Metastatic Liver Carcinoma in the Adrenal Gland (tissue), 2 donors: ENCODE results near the genes TPGS1, PALM and MISP.

GRCh38 chr19:281060-281631 lies 10.1 kb downstream of the PLPP2 start:
- PRO-cap, 2 experiments, result no peak in any of the 2 experiments

GRCh38 chr19:427747-428133 lies 18.8 kb upstream of the C2CD4C start:
- PRO-cap, 2 experiments, result no peak in any of the 2 experiments

DNA sequence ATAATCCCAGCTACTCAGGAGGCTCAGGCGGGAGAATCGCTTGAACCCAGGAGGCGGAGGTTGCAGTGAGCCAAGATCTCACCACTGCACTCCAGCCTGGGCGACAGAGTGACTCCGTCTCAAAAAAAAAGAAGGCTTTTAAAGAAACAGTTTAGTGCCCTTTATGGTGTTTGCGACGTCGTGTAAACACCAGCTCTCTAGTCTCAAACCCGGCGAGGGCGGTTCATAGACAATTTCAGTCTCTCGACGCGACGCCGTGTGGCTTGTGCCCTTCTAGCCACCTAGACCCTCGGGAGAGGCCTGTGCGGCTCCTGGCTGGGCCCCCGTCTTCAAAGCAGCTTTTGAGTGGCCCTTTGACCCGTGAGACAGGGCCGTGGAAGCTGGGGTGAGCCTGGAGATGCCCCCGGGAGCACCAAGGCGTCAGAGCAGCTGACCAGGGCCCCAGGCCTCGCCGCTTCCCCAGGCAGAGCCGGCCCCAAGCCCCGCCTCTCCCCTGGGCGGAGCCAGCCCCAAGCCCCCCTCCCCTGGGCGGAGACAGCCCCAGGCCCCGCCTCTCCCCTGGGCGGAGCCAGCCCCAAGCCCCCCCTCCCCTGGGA lies 5.0 kb upstream of the MADCAM1 start:
- PRO-cap, 2 experiments, result peak in 2 of 2 experiments; most common minus-strand start position 431 of the sequence (in 2)

GRCh38 chr19:507344-508077 lies at the start of gene TPGS1:
Gene TPGS1 (plus strand): TSS chr19:507497.
- PRO-cap, 2 experiments, result peak in 2 of 2 experiments; most common plus-strand start chr19:507500 (in 2); most common minus-strand start chr19:507889 (in 1)

DNA sequence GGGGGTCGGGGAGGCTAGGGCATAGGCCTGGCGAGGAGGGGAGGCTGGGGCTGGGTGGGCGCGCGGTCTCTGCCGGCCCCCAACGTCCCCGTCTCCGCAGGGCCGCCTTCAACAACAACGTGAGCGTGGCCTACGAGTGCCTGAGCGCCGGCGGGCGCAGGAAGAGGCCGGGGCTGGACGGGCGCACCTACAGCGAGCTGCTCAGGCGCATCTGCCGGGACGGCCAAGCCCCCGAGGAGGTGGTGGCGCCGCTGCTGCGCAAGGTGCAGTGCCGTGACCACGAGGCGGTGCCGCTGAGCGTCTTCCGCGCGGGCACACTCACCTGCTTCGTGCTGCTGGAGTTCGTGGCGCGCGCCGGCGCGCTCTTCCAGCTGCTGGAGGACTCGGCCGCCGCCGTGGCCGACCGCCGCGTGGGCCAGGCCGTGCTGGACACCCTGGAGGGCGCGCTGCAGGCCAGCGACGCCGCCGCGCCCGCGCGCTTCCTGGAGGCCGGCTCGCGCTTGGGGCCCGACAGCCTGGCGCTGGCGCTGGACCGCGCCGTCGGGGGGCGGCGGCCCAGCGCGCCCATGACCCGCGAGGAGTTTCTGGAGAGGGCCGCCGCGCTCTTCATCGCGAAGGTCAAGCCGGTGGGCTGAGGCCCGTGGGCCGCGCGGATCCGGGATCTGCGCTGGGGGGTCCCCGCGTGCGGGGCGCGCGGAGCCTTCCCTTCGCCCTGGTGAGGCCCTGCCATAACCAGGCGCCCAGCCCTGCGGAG lies 11.7 kb downstream of the TPGS1 start:
- PRO-cap, 2 experiments, result no peak in any of the 2 experiments

GRCh38 chr19:679300-680196 lies 3.4 kb downstream of the FSTL3 start:
- PRO-cap, 2 experiments, result peak in 2 of 2 experiments; most common plus-strand start chr19:679929 (in 2); most common minus-strand start chr19:679818 (in 1)

GRCh38 chr19:708492-709634 lies at the start of gene PALM:
Gene PALM (plus strand): TSS chr19:708935.
- PRO-cap, 2 experiments, result no peak in any of the 2 experiments

DNA sequence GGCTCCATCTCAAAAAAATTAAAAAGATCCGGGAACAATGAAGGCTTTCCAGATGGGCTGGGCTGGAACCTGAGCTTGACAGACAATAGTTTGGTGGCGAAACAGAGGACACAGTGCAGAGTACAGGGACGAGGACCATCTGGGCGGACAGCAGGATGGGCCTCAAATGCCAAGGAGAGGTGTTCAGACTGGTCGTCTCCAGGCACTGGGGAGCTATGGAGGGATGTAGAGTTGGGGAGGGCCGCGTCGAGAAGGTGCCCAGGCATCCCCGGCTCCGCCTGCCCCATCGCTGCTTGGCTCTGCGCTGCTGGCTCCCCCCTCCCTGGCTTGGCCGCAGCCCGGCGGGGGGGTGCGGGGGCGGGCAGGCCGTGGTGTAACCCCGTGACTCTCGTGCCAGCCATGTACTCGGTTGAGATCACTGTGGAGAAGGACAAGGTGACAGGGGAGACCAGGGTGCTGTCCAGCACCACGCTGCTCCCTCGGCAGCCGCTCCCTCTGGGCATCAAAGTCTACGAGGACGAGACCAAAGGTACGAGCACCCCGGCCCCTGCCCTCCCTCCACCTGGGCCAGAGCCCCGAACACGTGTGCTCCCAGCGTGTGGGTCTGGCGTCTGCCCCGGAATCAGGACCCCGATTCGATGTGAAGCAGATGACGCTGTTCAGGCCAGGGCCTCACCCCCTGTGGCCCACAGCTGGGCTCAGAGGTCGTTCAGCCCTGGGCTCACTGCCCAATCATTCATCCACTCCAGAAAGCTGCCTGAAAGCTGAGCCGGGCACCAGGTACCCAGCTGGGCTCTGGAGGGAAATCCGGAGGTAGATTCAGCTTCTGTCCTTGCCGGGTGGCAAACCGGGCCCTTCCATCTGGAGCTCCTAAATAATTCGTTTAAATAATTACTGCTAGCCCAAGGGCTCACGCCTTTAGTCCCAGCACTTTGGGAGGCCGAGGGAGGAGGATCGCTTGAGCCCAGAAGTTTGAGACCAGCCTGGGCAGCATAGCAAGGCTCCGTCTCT lies 10.7 kb upstream of the MISP start:
- PRO-cap, 2 experiments, result peak in 2 of 2 experiments; most common plus-strand start position 118 of the sequence (in 2); most common minus-strand start position 301 of the sequence (in 1)

DNA sequence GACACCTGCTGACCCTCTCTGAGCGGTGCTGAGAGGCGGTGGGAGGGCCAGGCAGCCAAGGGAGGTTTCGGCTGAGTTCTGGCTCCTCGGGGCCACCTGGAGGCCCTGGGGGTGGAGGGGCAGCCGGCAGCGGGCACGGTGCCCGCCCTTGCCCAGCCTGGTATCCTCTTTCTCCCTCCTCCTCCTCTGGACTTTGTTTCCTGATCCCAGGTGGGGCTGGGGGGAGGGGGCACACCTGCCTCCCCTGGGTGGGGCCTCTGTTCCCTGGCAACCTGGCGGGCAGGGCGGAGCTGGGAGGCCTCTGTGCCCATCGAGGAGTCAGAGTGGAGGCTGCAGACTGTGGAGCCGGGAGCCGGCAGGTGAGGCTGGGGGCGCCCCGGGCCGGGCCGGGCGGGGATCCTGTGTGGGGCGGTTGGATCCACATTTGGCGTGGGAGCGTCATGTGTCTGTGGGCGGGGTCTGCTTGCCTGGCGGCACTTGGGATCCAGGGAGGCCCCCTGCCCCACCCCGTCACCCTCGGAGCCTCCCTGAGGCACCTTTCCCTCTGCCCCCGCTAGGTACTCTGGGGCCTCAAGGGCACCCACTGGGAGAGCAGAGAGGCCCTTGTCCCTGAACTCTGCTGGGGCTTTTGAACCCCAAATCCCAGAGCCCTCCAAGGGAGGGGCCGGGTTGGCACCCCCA lies at the start of gene MISP:
Gene MISP (plus strand): TSS at position 300 of the 681 bp plus-strand sequence.
- PRO-cap, 2 experiments, result peak in 2 of 2 experiments; most common plus-strand start position 310 of the sequence (in 1); most common minus-strand start position 166 of the sequence (in 1)

DNA sequence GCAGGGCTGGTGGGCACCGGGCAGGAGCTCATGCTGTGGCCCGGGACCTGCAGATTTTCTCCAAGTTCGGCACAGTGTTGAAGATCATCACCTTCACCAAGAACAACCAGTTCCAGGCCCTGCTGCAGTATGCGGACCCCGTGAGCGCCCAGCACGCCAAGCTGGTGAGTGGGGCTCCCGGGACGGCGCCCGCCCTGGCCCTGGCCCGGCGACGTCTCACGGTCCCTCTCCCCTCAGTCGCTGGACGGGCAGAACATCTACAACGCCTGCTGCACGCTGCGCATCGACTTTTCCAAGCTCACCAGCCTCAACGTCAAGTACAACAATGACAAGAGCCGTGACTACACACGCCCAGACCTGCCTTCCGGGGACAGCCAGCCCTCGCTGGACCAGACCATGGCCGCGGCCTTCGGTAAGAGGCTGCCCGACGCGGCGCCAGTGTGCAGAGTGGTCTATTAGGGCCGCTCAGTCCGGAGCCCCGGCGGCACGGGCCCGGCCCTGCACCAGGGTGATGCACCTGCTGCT lies 7.6 kb downstream of the PTBP1 start:
- PRO-cap, 2 experiments, result no peak in any of the 2 experiments

DNA sequence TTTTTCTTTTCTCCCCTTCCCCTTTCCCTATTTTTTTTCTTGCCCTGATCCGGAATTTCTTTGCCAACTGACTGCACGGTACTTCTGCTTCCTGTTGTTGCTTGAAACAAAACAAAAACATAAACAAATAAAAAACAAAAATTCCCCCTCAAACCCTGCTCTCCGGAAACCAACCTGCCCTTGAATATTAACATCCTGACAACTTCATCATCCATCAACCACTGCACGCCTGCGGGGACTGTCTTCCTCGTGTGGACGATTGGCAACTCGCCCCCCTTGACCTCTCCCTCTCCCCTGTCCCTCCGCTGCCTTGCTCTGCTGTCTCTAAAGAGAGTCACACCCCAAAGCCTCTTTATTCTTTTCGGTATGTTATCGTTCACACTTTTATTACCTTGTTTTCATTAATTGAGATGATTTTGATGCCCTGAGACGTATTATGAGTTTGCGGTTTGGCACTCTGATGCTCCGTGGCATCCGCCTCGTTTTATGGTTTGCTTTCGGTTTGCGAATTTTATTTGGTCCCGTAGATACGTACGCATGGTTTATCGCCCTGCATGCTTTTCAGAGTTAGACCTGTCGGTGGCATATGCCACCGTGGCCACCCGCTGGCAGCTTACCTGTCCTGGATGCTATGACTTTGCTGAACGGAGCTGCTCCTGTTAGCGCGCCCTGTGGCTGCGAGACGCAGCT lies 10.4 kb downstream of the PTBP1 start:
- PRO-cap, 2 experiments, result no peak in any of the 2 experiments

DNA sequence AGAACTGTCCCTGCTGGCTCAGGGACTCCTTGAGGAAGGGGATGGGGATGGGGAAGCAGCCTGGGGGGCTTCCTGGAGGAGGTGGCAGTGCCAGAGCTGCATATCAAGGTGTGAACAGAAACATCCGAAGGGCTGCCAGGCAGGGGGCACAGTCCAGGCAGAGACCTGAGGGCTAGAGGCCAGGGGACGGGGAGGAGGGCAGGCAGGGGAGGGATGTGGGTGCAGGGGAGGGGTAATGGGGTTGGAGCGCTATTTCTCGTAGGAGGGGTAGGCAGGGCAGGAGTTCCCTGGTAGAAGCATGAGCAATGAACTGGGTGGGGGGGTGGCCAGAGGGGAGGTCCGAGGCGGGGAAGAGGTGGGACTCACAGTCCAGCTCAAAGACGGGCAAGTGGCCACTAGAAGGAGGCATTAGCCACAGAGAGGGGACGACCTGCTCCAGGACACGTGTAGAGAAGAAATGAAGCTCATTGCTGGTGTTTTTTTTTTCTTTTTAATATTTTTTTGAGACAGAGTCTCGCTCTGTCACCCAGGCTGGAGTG lies 3.5 kb upstream of the ELANE start:
- PRO-cap, 2 experiments, result no peak in any of the 2 experiments

DNA sequence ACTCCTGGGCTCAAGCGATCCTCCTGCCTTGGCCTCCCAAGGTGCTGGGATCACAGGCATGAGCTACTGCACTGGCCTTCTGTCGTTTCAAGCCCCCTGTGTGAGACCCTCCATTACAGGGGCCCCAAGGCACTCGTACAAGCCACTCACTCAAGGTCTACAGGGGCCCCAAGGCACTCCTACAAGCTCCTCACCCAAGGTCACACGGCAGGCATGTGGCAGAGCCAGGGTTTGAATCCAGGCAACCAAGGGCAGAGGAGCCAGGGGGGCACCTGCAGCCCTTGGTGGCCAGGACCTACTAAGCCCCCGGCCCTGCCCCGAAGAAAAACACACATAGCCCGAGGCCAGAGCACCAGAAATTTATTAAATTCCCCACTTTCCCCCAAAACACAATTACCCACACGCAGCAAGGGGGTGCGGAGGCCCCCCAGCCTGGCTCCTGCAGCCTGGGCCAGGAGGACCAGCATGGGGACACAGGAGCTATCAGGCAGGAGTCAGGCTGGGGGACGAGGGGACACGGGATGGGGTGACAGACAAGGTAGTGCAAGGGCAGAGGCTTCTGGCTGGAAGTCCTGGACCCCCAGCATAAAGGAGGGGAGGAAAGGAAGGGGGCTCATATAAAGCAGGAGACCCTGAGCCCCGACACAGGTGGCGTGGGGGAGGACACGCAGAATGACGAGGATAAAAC lies 3.3 kb upstream of the MED16 start:
- PRO-cap, 2 experiments, result no peak in any of the 2 experiments

DNA sequence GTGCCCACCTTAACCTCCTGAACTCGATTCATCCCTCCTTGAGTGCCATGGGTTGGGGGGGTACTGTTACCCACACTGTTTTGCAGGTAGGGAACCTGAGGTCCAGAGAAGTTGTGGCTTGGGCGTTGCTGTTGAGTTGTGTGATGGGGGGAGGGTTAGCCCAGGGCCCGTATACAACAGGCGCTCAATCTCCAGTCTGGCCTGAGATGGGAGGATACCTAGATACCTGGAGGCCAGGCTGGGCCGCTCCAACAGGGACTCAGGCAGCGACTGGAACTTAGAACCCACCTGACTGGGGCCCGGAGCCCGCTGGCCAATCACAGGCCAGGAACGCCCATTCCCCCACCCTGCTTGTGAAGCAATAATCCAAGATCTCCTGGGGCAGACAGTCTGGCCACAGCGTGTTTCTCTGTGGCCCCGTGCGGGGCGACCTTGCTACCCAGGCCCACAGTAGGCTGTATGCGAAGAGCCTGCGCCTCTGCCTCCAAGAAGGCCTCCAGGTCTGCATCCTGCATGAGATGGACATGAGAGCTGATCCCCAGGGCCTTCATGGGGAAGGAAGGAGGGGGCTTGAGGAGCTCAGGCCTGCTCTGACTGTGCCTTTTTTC lies 2.9 kb downstream of the ARID3A start:
- PRO-cap, 2 experiments, result no peak in any of the 2 experiments

DNA sequence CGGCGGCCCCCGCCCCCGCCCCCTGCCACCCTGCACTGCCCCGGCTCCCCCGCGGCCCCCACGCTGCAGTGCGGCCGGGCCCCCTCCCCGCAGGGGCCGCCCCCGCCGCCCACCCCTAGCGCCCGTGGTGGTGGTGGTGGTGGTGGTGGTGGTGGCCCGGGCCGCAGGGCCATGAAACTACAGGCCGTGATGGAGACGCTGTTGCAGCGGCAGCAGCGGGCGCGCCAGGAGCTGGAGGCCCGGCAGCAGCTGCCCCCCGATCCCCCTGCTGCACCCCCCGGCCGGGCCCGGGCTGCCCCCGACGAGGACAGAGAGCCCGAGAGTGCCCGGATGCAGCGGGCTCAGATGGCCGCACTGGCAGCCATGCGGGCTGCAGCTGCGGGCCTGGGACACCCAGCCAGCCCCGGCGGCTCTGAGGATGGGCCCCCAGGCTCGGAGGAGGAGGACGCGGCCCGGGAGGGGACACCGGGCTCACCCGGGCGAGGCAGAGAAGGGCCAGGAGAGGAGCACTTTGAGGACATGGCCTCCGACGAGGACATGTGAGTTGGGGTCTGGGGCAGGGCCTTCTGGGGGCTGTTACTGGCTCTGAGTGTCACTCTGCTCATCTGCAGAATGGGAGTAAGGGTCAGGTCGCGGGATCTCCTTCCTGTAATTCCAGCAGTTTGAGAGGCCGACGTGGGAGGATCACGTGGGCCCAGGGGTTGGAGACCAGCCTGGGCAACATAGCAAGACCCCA lies 3.7 kb downstream of the ARID3A start:
- PRO-cap, 2 experiments, result no peak in any of the 2 experiments

DNA sequence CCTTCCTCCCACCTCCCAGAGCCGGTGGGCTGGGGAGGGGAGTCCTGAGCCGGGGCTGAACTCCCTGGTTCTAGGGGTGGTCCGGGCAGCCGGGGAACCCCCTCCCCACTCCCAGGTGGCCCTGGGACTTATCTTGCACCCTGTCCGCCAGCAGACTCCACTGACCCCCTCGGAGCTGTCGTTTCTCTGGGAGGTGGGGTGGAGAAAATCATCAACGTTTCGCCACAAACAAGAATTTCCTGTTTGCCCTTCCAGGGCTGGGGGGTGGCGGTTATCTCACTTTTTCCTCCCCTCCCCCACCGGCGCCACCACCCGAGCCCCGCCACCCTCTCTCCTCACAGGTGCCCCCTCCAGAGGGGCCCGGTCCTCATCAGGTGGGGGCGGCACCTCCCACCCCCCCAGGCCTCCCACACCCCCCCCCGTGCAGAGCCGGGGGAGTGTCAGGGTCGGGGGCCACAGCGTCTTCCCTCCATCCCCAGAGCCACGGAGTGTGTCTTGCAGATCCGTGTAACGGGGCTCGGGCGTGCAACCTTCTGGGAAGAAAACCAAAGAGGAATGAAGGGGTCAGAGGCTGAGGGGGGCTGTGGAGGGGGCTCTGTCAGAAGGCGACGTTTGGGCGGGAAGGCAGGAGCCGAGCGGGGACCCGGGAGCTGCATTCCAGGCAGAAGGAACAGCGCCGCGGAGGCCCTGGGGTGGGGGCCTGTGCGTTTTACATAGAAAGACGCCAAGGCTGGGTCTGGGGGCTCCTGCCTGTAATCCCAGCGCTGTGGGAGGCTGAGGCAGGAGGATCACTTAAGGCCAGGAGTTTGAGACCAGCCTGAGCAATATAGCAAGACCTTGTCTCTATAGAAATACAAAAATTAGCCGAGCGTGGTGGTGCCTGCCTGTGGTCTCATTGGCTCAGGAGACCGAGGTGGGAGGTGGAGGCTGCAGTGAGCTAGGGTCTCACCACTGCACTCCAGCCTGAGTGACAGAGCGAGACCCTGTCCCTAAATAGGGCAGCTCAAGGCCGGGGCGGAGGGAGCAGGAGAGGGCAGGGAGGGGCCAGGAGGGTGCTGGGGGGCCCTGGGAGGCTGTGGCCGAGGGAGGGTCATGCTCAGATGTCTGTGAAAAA lies 27.6 kb downstream of the ARID3A start:
- PRO-cap, 2 experiments, result no peak in any of the 2 experiments

DNA sequence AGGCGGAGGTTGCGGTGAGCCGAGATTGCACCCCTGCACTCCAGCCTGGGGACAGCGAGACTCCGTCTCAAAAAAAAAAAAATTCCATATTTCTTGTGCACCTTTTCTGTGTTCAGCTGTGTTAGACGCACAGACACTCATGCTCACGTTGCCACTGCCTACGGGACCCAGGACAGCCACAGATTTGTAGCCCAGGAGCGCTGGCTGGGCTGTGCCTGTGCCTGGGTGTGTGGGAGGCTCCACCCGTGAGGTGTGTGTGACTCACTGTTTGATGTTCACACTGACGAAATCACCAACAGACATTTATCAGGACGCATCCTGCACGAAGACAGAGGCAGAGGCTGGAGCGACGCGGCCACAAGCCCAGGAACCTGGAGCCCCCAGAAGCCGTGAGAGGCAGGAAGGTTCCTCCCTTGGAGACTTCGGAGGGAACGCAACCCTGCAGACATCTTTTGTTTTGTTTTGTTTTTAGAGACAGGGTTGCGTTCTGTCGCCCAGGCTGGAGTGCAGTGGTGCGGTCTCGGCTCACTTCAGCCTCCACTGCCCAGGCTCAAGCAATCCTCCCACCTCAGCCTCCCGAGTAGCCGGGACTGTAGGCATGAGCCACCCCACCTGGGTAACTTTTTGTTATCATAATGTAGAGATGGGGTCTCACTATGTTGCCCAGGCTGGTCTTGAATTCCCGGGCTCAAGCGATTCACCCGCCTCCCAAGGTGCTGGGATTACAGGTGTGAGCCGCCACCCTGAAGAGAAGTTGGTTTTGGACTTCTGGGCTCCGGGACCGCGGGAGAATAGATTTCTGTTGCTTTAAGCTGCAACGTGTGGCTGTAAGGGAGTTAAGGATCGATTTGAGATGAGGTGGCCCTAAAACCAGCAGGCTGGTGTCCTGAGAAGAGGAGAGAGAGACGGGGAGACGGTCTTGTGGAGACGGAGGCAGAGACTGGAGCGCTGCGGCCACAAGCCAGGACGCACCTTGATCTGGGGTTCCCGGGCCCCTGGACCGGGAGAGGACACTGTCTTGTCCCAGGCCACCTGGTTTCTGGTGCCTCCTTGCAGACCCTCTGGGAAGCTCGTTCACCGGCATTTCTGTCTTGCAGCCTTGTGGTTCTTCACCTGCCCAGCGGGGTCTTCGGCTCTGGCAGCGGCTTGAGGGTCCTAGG lies 24.9 kb upstream of the WDR18 start:
- PRO-cap, 2 experiments, result no peak in any of the 2 experiments

DNA sequence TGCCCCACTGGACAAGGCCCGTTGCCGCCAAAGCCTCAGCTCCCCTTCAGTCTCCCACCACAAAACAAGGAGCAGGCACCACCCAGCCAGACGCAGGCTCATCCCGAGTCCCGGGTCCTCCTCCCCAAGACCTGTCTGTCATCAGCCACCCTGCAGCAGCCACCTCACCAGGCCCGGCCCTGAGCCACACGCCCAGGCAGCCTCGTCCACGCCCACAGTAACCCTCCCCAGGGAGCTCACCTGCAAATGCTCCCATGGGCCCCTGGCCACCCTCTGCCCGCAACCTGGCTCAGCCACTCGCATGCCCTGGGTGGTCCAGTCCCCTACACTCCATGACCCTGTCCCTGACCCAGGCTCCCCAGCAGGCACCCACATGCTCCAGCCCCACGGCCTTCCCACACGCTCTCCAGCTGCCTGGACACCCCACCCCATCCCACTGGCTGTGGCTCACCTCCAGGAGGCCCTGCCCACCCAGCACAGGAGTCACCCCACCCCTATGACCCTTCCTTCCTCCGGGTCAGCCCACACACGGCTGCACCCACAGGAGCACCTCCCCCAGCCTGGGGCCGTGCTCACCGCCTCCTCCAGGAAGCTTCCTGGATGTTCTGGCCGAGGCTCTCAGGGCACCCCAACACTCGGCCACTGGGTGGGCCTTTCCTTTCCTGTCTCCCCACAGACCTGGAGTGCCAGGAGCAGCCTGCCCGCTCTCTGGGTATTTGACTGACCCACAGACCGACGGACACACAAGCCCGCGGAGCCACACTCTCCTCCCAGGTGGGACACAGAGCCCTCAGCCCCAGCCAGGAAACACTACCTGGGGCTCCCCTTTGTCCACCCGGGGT lies 3.7 kb downstream of the TMEM259 start:
- PRO-cap, 2 experiments, result no peak in any of the 2 experiments

GRCh38 chr19:1040737-1041586 lies 1.1 kb downstream of the ABCA7 start:
- PRO-cap, 2 experiments, result no peak in any of the 2 experiments

GRCh38 chr19:1068437-1069046 lies 1.6 kb downstream of the ARHGAP45 start:
- PRO-cap, 2 experiments, result no peak in any of the 2 experiments